Keratinocyte (primary cell): ENCODE measurements around the genes IFT46 and CXCR5.

GRCh38 chr11:118565824-118566335 lies at the start of gene IFT46:
IFT46 (minus strand) TSS chr11:118565931.
CAGE:
- cytosol, long polyA minus RNA = start-site peak on the minus strand at chr11:118565910-118566033, 20 reads
- cytosol, long polyA plus RNA = start-site peak on the minus strand at chr11:118565897-118565939, 314 and 568 reads in 2 replicates; start-site peak on the minus strand at chr11:118565978-118566050, 95 and 563 reads in 2 replicates
- long polyA plus RNA = start-site peak on the minus strand at chr11:118565897-118565998, 283 and 568 reads in 2 replicates
- nucleus, long polyA minus RNA = no peak
- nucleus, long polyA plus RNA = start-site peak on the minus strand at chr11:118565901-118566015, 160 and 690 reads in 2 replicates

DNA sequence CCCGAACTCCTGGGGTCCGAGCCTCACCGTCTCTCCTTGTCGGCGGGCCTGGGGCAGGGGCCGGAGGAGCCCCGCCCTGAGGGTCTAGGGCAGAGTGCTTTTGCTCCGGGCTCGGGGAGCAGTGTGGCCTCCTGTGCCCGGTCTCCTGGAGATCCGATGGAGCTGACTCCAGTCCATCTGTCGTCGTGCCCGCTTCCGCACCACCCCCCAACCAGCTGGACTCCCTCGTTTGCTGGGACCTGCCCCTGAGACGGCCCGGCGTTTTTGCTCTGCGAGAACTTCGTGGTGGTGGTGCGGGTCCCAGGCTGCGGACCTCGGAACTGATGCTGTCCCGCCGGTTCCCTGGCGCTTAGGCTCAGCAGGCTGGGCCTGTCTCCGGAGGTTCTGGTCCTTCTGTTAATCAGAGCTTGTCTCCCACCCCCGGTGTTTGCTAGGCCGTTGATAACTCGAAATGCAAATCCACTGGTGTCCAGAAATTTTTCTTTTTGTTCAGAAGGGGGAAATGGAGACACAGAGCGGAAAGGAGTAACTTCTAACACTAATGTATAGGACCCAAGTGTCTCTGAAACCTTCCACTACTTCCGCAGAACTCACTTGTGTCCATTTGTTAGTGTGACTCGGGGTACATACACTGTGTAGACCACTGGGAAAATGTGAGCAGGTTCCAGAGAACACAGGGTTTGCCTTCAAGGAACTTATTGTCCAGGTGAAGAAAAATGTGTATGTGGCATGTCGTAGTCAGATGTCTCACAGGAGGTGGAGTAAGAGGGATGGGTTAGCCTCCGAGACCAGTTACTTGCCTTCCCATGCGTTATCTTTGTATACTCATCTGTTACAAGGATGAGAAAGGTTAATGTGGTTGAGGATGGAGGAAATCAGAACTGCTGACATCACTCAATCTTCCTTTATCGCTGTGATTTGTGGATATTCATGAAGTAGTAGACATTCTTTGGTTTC lies 638 bp downstream of the ARCN1 start:
CAGE:
- cytosol, long polyA minus RNA = no peak
- cytosol, long polyA plus RNA = no peak
- long polyA plus RNA = no peak
- nucleus, long polyA minus RNA = no peak
- nucleus, long polyA plus RNA = no peak

DNA sequence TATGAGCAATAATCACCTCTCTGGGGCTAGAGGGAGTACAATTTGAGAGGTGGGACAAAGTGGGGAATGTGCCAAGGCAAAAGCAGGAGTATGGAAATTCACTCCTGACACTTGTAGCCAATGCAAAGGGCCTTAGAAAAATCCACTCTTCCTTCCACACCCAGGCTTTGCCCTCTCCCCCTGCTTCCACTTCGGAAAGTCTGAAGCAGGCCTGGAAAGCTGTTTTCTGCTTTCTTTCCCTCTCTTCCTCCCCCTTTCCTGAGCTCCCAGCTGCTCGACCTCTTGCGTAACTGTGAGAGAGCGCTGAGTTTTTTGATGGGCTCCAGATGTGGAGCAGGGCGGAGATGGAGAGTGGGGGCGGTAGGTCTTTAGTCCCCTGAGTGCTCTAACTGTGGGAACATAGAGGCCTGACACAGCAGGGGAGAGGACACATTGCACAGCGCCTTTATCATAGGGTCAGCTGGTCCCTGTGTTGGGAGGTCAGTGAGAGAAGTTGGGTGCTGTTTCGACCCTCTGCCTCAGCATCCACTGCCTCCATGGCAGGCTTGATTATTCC lies 2.0 kb upstream of the PHLDB1 start:
CAGE:
- cytosol, long polyA minus RNA = no peak
- cytosol, long polyA plus RNA = no peak
- long polyA plus RNA = no peak
- nucleus, long polyA minus RNA = no peak
- nucleus, long polyA plus RNA = no peak

CAGE:
- cytosol, long polyA minus RNA = no peak
- cytosol, long polyA plus RNA = no peak
- long polyA plus RNA = no peak
- nucleus, long polyA minus RNA = no peak
- nucleus, long polyA plus RNA = no peak
These were observed 4.9 kb downstream of the PHLDB1 start for GRCh38 chr11:118612117-118612930.

CAGE:
- cytosol, long polyA minus RNA = no peak
- cytosol, long polyA plus RNA = no peak
- long polyA plus RNA = no peak
- nucleus, long polyA minus RNA = no peak
- nucleus, long polyA plus RNA = no peak
These were observed 11.4 kb downstream of the PHLDB1 start for GRCh38 chr11:118618632-118619344.

CAGE:
- cytosol, long polyA minus RNA = no peak
- cytosol, long polyA plus RNA = no peak
- long polyA plus RNA = no peak
- nucleus, long polyA minus RNA = no peak
- nucleus, long polyA plus RNA = no peak
These were observed 8.9 kb upstream of the TREH start for GRCh38 chr11:118688233-118688905.

CAGE:
- cytosol, long polyA minus RNA = no peak
- cytosol, long polyA plus RNA = no peak
- long polyA plus RNA = no peak
- nucleus, long polyA minus RNA = no peak
- nucleus, long polyA plus RNA = no peak
These were observed 12.5 kb upstream of the TREH start for GRCh38 chr11:118691877-118692401.

CAGE:
- cytosol, long polyA minus RNA = no peak
- cytosol, long polyA plus RNA = no peak
- long polyA plus RNA = no peak
- nucleus, long polyA minus RNA = no peak
- nucleus, long polyA plus RNA = no peak
These were observed 44.2 kb downstream of the DDX6 start for GRCh38 chr11:118746532-118747346.

GRCh38 chr11:118883379-118884406 lies at the start of gene CXCR5:
CXCR5 (plus strand) TSS chr11:118883892.
CAGE:
- cytosol, long polyA minus RNA = no peak
- cytosol, long polyA plus RNA = no peak
- long polyA plus RNA = no peak
- nucleus, long polyA minus RNA = no peak
- nucleus, long polyA plus RNA = no peak

CAGE:
- cytosol, long polyA minus RNA = no peak
- cytosol, long polyA plus RNA = no peak
- long polyA plus RNA = no peak
- nucleus, long polyA minus RNA = no peak
- nucleus, long polyA plus RNA = no peak
These were observed 8.7 kb downstream of the CXCR5 start for GRCh38 chr11:118892225-118893053.

CAGE:
- cytosol, long polyA minus RNA = no peak
- cytosol, long polyA plus RNA = no peak
- long polyA plus RNA = no peak
- nucleus, long polyA minus RNA = no peak
- nucleus, long polyA plus RNA = no peak
These were observed 11.8 kb downstream of the CXCR5 start for GRCh38 chr11:118894989-118896347.

GRCh38 chr11:118901444-118902756 lies 18.2 kb downstream of the CXCR5 start:
CAGE:
- cytosol, long polyA minus RNA = no peak
- cytosol, long polyA plus RNA = no peak
- long polyA plus RNA = no peak
- nucleus, long polyA minus RNA = no peak
- nucleus, long polyA plus RNA = no peak

DNA sequence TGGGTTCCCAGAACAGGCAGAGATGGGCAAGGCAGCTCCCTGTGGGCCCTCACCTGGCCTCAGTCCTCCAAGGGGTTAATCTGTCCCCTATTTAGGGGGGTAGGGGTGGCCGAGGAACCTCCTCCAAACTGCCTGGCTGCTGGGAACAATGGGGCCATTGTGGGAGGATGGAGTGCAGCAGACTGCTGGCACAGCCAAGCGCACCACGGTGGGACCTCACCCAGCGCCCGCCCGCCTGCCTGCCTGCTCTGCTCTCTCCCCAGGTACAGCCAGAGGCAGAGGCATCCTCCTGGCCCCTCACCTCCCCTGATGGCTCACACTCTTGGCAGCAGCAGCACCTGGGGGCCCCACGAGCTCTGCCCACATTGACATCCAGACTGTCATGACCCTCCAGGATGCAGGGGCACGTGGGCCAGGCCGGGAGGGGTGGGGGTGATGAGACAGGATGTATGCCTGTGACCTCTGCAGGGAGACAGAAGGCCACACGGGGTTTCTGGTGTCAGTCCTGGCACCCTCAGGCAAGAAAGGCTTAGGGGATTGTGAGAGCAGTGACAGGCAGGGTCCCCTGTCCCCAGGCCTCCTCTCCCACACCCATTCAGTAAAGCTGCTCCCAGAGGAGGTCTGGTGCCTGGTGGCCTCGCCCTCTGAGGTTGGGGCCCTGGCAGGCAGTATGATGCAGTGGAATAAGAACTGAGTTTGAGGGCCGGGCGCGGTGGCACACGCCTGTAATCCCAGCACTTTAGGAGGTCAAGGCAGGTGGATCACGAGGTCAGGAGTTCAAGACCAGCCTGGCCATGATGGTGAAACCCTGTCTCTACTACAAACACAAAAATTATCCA lies 11.4 kb downstream of the BCL9L start:
CAGE:
- cytosol, long polyA minus RNA = no peak
- cytosol, long polyA plus RNA = no peak
- long polyA plus RNA = no peak
- nucleus, long polyA minus RNA = no peak
- nucleus, long polyA plus RNA = no peak

CAGE:
- cytosol, long polyA minus RNA = no peak
- cytosol, long polyA plus RNA = no peak
- long polyA plus RNA = no peak
- nucleus, long polyA minus RNA = no peak
- nucleus, long polyA plus RNA = no peak
These were observed 8.2 kb downstream of the BCL9L start for GRCh38 chr11:118917336-118918091.

CAGE:
- cytosol, long polyA minus RNA = no peak
- cytosol, long polyA plus RNA = no peak
- long polyA plus RNA = no peak
- nucleus, long polyA minus RNA = start-site peak on the plus strand at chr11:119007829-119007885, 6 reads
- nucleus, long polyA plus RNA = no peak
These were observed 9.9 kb downstream of the CENATAC start for GRCh38 chr11:119007774-119008229.

CAGE:
- cytosol, long polyA minus RNA = no peak
- cytosol, long polyA plus RNA = no peak
- long polyA plus RNA = no peak
- nucleus, long polyA minus RNA = no peak
- nucleus, long polyA plus RNA = no peak
These were observed 8.5 kb downstream of the RPS25 start for GRCh38 chr11:119009619-119010163.

DNA sequence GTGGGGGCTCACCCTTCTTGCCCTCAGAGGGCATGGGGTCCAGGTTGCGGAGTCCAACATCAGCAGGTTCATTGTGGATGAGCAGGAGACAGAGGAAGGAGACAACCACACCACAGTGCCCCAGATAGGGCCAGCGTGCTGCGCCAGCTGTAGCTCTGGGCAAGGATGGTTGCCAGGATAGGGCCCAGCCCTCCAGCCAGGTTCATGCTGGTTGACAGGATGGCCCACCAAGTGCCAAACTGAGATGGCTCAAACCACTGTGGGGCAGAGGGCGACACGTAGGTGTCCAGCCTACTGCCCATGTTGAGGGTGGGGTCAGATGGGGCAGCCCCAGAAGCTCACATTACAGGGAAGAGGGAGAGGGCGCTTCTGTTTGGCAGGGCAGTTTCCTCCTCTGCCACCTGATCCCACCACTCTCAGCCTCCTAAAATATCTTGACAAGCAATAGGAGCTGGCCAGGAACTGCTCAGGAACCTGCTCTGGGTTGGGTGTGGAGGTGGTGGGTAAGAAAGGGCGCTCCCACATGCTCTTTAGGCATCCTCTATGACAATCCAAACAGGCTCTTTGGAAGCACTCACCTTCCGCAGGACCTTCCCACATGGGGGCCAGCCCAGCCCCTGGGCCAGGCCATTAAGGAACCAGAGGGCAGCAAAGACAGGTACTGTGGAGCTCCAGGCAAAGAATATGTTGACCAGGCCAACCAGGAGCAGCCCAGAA lies 9.2 kb downstream of the TRAPPC4 start:
CAGE:
- cytosol, long polyA minus RNA = no peak
- cytosol, long polyA plus RNA = no peak
- long polyA plus RNA = no peak
- nucleus, long polyA minus RNA = no peak
- nucleus, long polyA plus RNA = no peak

CAGE:
- cytosol, long polyA minus RNA = no peak
- cytosol, long polyA plus RNA = no peak
- long polyA plus RNA = no peak
- nucleus, long polyA minus RNA = no peak
- nucleus, long polyA plus RNA = no peak
These were observed 2.9 kb upstream of the HMBS start for GRCh38 chr11:119081689-119082352.

DNA sequence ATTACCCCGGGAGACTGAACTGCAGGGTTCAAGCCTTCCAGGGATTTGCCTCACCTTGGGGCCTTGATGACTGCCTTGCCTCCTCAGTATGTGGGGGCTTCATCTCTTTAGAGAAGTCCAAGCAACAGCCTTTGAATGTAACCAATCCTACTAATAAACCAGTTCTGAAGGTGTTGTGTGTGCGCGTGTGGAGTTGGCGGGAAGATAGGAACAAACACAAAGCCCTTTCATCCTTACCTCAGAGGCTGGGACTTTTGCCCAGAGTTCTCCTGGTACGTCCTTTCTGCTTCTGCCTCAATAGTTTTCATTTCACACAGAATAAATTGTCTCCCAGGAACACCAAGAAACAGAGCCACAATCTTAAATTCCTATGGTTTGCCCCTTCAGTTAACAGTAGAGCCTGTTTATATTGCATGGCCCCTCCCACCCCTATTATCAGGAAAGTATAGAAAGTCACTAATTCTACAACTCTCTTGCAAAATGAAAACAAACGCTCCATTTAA lies 1.8 kb downstream of the H2AX start:
CAGE:
- cytosol, long polyA minus RNA = no peak
- cytosol, long polyA plus RNA = no peak
- long polyA plus RNA = no peak
- nucleus, long polyA minus RNA = no peak
- nucleus, long polyA plus RNA = no peak

CAGE:
- cytosol, long polyA minus RNA = no peak
- cytosol, long polyA plus RNA = no peak
- long polyA plus RNA = no peak
- nucleus, long polyA minus RNA = no peak
- nucleus, long polyA plus RNA = no peak
These were observed 5.3 kb downstream of the HINFP start for GRCh38 chr11:119126550-119127242.